CMK (cell line): ENCODE data around the gene MARCHF6.

- RRBS = no CpG with 5 or more reads among the region's 5 CpGs
These were observed 219.4 kb downstream of the MED10 start for GRCh38 chr5:6158909-6159378.

GRCh38 chr5:6492179-6492808 lies 43.6 kb downstream of the UBE2QL1 start:
- RRBS = no CpG with 5 or more reads among the region's 7 CpGs

DNA sequence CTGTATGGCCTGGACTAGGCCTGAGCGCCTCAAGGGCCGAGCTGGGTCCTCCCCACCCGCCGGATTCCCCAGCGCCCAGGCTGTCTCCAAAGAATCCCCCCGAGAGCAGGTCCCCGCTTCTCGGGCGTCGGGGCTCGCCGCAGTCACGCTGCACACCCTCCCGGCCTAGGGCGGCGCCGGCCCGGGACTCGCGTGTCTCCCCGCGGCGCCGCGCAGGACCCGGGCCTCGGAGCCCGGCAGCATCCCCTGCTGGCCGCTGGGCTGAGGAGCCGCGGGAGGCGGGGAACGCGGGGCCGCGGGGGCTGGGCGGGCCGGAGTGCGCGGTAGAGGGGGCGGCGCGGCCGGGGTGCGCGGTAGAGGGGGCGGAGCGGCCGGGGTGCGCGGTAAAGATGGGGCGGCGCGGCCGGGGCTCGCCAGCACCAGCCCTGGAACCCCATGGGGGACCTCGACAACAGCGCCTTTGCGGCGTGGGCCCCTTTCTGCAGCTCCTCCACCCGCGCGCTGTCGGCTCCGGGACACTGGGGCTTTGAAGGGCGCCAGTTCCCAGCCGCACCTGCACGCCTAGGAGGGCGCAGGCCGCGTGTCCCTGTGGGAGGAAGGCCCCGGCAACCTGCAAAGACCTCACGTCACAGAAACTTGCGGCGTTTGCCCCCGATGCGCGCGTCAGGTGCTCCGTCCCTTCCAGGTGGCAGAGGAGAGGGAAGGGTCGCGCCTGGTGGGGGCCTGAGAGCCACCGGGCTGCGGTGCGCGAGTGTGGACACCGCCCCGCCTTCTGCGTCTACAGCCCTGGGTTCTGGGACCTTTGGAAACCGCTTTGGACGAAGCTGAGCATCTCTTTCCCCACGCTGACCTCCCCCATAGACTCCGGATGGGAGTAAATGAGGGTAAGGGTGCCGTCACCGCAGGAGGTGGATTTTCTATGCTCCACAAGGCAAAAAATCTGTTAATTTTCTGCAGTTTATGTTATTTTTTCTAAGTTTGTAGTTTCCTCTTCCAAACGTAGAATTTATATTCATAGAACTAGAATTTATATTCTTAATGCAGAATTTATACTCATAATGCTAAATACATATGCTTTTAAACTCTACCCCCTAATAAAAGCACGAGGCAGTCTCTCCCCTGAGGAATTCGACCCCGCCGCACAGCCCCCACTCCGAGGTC lies 49.5 kb downstream of the NSUN2 start:
- RRBS = 73% methylated on average over 28 of the region's 101 CpGs

DNA sequence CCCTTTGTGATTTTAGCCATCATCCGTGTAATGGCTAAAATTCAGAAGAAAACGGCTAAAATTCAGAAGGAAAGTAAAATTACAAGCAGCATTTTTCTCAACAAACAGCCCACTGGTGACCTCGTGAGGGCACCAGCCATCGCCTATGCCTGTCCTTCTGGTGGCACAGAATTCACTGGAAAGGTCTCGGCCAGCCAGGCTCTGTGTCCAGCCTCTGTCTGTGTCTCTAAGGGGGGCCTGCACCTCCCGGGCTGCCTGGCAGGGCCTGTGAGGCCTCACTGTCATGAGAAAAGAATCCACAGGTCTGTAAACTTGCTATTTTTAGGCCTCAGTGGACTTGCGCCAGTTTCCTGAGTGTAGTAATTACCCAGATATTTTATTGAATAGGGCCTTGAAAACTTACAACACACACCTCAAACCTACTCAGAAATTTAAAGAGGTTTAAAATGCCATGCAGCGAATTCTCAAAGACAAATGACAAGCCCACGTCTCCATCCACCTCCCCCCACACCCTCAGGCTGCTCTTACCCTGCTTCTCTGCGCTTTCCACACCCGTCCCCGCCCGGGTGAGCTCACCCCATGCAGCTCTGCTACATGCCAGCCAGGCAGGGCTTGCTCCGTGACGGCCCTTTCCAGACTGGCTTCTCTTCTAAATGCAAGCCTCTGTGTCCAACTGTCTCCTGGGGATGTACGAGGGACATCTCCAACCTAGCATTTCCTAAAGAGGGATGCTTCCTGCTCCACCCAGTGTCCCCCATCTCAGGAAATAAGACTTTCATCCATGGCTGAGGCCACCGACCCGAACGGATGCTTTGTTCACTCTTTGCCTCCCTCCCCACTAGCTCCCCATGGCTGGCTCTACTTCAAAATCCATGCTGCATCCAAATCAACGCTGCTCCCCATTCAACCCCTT lies 8.8 kb upstream of the TENT4A start:
- RRBS = no CpG with 5 or more reads among the region's 20 CpGs

DNA sequence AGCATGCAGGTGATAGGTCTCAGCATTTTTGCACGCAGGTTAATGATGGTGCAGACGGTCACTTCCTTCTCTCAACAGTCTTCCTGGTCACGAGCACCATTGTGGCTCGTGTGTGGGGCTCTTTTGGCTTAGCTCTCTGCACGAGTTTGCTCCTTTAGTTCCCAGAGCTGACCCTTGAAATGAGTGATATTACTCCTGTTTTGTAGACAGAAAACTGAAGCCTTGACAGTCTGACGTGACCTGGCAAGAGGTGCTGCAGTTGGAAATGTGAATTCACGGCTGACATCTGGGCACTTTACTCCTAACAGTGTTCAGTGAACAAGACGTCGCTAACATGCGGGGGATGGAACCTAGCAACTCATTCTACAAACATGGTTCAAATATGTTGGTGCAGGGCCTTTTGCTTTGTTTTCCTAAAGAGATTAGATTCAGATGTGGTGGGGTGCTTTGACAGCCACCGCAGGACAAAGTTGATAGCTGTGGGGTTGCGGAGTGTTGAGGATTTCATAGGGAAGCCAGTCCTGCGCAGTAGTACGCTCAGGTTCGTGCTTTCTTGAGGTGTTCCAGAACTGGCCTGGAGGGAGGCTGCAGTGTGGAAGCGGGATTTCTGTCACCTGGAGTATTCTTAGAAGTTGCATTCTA lies 10.2 kb downstream of the TENT4A start:
- RRBS = no CpG with 5 or more reads among the region's 16 CpGs

DNA sequence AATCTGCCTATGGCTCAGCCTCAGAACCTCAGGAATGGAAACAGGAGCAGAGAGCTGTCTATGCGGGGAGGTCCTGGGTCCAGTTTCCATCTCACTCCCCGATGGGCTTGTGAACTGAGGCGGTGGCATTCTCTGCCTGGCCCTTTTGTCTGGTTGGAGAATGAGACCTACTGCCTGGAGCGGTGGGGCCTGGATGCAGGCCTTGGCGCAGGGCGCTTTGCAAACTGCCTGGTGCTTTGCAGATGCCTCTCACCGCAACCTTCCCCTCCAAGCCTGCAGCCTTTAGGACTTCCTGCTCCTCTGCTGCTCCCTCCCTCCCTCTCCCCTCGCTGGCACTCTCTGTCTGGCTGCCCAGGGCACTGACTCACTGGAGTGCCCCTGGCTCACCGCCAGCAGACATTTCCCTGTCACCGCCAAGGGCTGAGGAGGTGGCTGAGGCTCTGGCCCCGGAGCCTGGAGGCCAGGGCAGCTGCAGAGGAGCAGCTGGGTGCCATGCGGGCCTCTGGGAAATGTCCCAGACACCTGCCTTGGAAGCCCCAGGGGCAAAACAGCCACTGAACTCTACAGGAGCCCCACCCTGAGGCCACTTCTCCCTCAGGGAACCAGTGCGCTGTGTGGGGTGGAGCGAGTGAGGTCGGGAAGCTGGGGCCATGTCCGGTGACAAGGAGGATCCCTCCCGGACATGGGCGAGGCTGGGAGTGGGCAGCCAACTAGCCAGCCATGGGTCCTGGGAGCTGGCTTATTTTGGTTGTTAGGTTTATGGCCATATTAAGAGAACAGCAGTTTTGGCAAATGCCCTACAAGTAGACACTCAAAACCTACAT lies 53.4 kb downstream of the TENT4A start:
- RRBS = no CpG with 5 or more reads among the region's 18 CpGs

- RRBS = no CpG with 5 or more reads among the region's 4 CpGs
These were observed 119.8 kb downstream of the TENT4A start for GRCh38 chr5:6832881-6833535.

DNA sequence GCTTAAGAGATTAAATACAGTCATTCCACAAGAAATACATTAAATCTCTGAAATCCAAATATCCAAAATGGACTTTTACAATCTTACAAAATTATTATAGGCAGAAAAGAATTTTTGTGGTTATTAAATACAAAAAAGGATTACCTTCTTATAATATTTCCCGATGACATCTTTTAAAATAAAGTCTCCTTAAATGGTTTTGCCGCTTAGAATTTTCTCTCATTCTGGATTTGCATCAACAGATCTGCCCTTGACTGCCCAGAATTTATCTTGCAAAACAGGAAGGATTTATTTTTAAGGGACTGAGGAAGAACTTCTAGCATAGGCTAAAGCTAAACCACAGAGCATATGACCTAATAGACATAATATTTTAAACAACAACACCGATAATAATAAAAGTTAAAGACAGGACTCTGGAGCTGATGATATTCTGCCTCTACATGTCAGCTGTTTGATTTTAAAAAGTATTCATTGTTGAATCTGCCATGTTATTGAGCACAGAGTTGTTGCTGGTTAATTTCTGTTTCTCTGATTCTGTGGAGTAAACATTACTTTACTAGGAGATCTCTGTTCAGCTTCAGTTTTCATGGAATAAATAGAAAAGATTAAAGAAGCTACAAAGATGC lies 145.3 kb upstream of the ADCY2 start:
- RRBS = no CpG with 5 or more reads among the region's 3 CpGs

DNA sequence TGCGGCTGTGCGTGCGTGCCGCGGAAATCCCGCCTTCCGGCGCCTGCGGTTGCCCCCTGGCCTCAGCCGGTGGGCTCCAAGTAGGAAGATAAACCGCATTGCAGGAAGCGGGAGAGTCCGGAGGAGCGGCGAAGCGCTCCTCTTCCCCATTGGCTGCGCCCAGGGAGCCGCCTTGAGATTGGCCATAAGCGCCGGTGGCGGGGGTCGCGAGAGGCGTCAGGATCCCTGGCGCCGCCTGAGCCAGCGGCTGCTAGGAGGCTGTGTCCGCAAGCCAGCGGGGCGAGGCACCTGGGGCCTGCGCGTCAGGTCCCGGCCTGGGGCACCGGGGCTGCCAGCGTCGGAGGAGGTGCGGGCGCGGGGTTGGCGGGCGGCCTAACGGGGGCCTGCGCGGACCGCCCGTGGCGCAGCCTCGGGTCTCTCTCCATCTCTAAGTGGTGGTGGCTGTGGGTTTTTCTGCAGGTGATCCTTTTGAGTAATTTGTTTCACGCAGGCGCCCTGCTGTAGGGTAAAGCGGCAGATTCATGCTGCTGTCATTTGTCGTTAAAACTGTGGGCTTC lies 106.2 kb upstream of the ADCY2 start:
- RRBS = 97% methylated on average over 3 of the region's 52 CpGs

- RRBS = 90% methylated on average over 13 of the region's 34 CpGs
These were observed 1.2 kb downstream of the CFAP90 start for GRCh38 chr5:7849614-7850202.

GRCh38 chr5:8014065-8014680 lies 145.2 kb downstream of the MTRR start:
- RRBS = no CpG with 5 or more reads among the region's 6 CpGs

DNA sequence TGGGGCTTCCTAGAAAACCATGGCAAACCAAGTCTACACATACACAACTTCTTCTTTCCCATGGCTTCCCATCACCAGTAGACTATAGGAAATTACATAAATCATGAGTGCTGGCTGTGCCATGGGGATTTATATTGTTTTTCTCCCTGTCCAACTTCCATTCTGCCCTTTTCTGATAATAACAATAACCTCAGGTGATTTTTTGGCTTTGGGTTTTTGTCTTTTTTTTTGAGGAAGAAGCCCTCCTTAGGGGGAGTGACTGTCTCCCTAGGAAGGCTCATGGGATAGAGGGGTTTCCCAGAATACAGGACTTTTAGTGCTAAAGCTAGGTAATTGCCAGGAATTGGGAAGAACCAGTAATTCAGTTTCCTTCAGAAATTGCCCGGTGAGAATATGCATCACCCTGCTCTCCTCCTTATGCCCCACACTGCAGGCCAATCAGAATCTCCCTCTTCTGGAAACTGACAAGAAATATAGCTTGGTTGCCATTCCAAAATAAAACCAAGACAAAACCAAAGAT lies 373.2 kb downstream of the MTRR start:
- RRBS = no CpG with 5 or more reads among the region's 1 CpG

GRCh38 chr5:9408721-9409230 lies 137.1 kb downstream of the SEMA5A start:
- RRBS = no CpG with 5 or more reads among the region's 4 CpGs

- RRBS = no CpG with 5 or more reads among the region's 7 CpGs
These were observed 15.0 kb downstream of the SEMA5A start for GRCh38 chr5:9530674-9531490.

GRCh38 chr5:10353530-10354583 lies at the start of gene MARCHF6:
Gene MARCHF6, plus strand, starts transcription at chr5:10353695.
- RRBS = under 1% methylated on average over 55 of the region's 112 CpGs

GRCh38 chr5:10373066-10373874 lies 19.8 kb downstream of the MARCHF6 start:
- RRBS = no CpG with 5 or more reads among the region's 8 CpGs

- RRBS = no CpG with 5 or more reads among the region's 5 CpGs
These were observed 37.9 kb downstream of the MARCHF6 start for GRCh38 chr5:10391289-10391911.

DNA sequence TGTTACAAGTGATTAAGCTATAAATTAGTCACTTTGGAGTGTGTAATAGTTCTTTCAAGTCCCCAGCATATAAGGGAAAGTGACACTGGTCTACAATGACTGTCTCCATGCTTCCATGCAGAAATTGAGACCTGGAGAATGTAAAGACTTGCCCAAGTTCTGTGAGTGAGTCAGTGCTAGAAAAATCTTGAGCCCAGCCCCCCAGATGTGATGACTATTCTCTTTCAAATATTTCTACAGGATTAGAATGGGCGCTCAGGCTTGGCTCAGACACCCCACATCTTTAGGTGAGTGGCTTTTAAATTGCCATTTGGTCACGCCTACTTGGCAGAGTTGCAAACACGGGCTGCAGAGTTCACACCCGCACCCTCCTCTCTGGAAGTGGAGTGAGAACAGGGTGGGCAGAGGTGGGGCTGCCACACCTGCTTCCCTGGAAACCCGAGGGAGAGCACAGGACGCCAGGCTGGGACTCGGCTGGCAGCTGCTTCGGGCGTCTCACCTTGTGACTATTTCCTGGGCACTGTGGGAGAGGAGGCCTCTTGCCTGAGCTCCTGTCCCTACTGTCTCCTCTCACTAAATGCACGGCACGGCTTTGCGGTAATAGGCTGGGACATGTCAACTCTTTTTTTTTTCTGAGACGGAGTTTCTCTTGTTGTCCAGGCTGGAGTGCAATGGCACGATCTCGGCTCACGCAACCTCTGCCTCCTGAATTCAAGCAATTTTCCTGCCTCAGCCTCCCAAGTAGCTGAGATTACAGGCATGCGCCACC lies 37.6 kb downstream of the ROPN1L start:
- RRBS = no CpG with 5 or more reads among the region's 17 CpGs

DNA sequence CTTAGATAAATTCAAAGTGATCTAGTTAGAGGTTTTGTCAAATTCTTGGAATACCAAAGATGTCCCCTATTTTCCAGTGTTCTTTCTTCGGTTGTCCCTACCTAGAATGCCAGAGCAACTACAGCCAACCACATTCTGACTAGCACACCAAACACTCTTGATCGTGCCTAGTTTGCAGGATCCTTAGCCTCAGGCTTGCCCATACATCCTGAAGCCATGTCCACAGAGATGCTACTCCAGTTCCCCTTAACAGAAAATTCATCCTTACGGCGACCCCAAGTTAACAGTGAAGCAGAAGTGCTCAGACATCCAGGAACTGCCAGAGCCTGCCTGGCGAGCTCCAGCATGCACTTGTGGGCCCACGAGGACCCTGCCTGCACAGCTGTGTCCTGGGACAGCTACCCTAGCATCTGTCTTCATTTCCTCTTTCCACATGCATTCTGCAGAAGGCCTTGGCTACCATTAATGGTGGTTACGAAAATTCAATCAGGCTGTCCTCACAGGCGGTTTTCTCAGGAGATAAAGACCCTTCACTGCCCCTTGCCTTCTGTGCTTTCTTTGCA lies 31.4 kb downstream of the DAP start:
- RRBS = no CpG with 5 or more reads among the region's 8 CpGs